ENCODE measurements around a stretch of chr16.

DNA sequence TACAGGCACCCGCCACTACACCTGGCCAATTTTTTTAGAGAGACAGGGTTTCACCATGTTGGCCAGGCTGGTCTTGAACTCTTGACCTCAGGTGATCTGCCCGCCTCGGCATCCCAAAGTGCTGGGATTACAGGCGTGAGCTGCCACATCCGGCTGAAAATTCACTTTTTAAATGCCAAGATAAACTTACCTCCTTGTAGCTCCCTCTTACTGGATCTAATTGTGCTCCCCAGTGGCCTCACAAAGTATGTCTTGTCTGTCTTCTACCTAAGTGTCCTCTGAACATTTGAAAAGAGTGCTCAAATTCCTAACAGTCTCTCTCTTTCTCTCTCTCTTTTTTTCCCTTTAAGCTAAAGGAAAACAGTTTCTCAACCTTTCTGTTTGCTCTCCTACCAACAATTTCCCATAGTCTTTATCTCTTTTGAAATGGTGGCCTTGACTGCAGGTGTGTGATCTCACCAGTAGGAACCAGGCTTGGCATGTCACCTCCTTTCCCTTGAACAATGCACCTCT, 273.1 kb downstream of the HAPSTR1 start:
- PRO-cap = no peak

- PRO-cap = no peak
Observed at GRCh38 chr16:10045849-10046161, 136.4 kb downstream of the GRIN2A start.

- PRO-cap = no peak
Observed at GRCh38 chr16:10457220-10458149, 71.6 kb downstream of the ATF7IP2 start.

DNA sequence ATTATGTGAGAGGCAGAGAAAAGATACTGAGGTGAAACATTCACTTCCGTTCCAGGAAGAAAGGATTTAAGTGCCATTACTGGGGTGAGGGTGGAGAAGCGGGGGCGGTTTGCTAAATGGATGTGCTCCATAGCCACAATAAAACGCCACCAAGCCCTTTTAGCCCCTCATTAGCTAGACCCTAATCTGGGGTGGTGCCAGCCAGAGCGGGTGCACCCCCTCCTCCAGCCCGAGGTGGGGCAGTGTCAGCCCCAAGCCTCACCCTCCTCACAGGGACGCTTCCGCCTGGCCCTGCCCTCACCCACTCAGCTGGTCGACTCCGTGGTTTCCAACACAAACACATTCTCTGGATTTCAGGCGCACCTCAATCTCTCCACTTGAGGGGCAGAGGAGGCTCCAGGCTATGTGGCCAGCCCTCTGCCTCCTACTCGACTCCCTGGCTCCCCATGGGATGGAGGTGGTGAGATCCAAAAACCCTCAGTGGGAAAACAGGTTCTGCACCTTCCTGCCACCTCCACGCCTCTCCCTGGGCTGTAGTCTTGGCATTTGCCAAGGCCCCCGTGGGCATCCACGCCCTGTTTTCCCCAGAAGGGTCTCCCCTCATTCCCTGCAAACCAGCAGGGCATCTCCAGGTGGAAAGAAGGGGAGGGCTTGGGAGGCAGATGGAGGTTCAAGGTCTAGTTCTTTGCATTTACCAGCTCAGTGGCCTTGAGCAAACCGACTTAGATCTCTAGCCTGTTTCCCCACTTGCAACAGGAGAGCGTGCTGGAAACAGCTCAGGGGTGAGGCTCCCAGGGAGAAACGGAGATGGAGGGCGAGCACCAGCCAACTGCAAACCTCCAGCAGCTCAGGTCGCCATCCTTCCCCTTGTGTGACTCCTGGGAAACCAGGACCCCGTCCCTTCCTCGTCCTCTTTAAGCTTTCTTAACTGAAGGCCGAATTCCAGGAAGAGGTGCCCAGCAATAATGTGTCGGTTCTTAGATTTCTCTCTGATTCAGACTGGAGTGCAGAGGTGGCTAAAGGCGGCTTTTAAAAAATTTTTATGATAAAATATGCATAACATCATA, 1.7 kb downstream of the EMP2 start:
- PRO-cap = no peak

DNA sequence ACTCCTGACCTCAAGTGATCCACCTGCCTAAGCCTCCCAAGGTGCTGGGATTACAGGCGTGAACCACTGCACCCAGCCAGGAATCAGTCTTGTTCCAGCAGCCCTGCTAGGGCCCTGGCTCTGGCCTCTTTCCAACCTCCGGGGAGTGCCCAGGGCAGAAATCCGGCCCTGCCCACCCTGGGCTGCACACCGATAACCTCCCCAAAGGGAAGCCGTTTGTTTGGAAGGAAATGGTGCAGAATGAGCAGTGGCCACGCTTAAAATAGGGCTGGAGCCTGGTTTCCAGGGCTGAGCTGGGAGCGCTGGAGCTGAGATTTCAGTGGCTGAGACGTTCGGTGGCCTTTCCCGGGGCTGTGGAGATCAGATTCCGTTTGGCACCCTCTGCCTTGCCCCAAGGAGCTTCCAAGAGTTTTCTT, 17.8 kb upstream of the EMP2 start:
- PRO-cap = no peak

DNA sequence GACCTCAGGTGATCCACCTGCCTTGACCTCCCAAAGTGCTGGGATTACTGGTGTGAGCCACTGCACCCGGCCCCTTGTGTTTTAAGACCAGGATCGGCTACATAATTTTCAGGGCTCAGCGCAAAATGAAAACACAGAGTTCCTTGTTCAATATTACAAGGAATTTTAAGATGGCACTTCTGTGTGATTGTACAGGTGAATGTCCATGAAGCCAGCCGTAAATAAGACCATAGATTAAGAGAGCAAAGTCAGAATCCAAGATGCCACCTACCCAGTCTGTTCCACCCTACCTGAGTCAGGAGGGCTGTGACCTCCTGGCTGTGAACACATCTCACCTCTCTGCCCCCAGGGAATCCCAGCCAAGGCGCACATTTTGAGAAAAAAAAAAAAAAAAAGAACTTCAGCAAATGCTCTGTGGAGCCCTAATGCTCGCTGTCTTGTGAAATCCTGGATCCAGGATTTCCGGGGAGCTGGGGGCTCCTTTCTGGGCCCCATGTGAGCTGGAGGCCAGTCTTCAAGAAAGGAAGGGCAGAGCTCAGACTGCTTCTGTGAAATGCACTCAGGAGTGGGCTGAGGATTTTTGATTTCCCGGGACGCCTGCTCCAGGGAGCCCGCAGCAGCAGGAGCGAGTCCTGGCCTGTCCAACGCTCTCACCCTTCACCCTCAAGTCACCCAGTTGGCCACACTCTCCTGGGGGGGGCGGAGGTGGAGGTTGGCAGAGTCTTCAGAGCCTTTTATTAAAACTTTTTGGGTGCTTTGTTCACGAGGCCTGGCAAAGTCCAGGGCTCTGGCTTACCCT, 35.9 kb upstream of the EMP2 start:
- PRO-cap = no peak

DNA sequence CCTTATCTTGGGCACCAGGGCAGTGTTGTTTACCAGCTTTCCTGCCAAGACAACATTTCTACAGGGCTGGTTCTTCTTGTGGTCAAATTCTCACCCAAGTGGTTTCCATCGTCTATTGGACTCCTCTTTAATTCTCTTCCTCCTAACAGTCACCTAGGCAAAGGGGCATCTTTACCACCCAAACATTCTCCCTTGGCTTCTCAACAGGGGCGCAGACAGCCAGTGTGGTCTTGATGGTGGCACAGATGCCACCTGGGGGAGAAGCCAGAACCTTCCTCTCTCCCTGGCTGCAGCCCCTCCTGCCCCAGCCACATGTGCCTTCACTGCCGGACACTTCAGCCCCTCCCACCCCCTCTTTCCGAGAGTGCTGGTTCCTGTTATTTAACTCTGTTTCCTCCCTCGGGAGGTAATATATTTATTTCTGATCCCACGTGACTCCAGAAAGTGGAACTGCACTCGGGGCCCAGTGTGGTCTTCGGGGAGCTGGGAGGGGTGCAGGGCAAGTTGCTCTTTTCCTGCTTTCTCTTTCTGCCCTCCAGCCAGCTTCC, 8.5 kb upstream of the CIITA start:
- PRO-cap = bidirectional peak, plus-strand start at position 478 of the sequence, minus-strand start at position 358 of the sequence

DNA sequence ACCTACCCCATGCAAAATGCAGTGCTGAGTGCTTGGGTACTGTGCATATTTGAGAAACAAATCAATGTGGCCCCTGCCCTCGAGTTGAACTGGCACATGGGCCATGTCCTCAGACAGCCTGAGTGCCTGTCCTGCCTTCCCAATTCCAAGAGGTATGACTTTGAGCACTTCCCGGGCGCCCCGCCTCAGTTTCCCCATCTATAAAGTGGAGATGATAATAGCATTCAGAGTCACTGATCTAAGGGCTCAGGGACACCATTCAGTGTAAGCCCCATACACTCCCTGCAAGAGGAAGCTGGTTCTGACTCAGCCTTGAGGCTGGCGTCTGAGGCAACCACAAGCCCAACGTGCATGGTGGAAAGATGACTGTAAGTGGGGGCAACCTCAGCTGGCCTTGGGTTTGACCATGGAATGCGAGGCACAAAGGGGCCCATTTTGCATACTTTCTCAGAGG, 6.0 kb upstream of the CIITA start:
- PRO-cap = no peak

- PRO-cap = no peak
Observed at GRCh38 chr16:10879138-10879729, 2.2 kb downstream of the CIITA start.

GRCh38 chr16:10964213-10964671, 19.9 kb downstream of the CLEC16A start:
- PRO-cap = no peak

GRCh38 chr16:10982544-10983232, 38.3 kb downstream of the CLEC16A start:
- PRO-cap = no peak

- PRO-cap = no peak
Observed at GRCh38 chr16:11135311-11136176, 120.5 kb downstream of the SOCS1 start.

DNA sequence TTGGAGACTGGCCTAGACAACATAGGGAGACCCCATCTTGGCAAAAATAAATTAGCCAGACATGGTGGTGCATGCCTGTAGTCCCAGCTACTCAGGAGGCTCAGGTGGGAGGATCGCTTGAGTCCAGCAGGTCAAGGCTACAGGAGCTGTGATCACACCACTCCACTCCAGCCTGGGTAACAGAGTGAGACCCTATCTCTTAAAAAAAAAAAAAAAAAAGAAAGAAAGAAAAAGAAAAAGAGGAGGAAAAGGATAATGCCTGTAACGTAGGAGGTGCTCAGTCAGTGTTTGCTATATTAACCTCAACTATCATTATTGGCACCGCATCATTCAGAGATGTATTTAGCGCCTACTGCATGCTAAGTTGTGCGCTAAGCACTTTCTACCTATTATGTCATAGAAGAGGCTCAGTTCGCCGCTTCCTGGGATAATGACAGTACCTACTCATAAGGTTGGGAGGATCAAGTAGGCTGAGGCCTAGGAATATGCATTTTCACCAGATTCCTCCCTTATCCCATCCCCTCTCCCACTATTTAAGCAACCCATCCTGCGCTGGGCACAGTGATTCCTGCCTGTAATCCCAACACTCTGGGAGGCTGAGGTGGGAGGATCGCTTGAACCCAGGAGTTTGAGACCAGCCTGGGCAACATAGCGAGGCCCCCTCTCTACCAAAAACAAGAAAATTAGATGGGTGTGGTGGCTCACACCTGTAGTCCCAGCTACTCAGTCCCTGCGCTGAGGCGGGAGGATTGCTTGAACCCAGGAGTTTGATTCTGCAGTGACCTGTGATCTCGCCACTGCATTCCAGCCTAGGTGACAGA, 4.8 kb downstream of the SOCS1 start:
- PRO-cap = no peak

- PRO-cap = no peak
Observed at GRCh38 chr16:11263860-11264184, 5.3 kb downstream of the TNP2 start.

GRCh38 chr16:11303385-11303832, 22.3 kb upstream of the PRM1 start:
- PRO-cap = no peak

DNA sequence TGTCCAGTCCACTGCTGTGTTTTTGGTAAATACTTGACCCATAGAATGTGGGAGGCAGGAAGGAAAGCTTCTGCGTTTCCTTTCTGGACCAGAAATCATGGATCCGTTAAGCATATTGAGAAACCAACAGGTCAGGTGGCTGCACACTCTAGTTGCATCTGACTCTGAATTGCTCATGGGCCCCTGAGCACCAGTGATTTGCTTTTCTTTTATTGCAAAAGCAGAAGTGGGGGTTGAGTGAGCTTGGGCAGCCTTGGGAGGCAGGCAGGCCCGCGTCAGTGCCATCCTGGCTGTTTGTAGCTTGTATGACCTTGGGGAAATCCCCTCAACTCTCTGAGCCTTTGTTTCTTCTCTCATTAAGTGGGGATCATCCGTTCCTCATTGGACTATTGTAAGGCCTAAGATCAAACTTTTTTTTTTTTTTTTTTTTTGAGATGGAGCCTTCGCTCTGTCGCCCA, 25.3 kb downstream of the RMI2 start:
- PRO-cap = no peak

DNA sequence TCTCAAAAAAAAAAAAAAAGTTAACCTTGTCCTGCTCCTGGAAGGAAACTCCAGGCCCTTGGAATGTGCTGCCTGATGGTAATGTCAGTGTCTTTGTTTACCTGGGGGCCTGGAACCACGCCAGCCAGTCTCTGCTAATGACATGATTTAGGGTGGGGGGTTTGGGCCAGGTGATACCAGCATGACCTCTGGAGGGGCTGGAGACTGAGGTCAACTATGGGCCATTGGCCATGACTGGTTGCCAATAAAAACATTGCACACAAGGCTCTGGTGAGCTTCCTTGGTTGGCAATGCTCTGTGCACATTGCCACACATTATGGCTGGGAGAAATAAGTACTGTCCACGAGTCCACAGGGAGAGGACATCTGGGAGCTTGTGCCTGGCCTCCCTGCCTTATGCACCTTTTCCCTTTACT, 7.2 kb upstream of the ENSG00000188897 start:
- PRO-cap = no peak

- PRO-cap = no peak
Observed at GRCh38 chr16:11641150-11641774, 27.0 kb upstream of the SNN start.

DNA sequence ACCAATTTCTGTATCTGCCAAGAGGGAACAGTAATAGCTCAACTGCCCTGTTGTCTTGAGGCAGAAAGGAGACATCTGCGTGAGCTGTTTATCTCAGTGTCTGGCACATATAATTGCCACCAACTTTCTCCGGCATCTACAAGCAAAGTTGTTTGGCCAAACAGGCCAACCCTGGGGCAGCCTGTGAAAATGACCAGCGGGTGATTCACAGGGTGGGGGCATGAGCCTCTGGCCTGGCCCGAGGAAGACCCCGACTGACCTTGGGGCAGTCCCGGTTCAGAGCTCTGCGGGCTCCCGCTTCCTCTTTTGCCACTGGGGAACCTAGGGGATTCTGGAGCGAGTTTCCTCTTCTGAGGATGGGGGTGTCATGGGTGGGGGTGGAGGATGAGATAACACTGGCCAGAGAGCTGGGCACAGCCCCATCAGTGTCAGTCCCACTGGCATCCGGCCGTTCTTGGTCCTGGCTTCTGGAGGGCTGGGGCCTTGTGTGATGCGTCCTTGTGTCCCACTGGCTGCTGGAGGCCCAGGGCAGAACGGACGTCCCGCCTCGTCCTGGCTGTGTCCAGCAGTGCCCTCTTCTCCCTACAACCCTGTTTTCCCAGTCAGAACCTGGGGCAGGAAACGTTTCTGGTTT, 1.4 kb downstream of the SNN start:
- PRO-cap = bidirectional peak, plus-strand start at position 416 of the sequence, minus-strand start at position 314 of the sequence

DNA sequence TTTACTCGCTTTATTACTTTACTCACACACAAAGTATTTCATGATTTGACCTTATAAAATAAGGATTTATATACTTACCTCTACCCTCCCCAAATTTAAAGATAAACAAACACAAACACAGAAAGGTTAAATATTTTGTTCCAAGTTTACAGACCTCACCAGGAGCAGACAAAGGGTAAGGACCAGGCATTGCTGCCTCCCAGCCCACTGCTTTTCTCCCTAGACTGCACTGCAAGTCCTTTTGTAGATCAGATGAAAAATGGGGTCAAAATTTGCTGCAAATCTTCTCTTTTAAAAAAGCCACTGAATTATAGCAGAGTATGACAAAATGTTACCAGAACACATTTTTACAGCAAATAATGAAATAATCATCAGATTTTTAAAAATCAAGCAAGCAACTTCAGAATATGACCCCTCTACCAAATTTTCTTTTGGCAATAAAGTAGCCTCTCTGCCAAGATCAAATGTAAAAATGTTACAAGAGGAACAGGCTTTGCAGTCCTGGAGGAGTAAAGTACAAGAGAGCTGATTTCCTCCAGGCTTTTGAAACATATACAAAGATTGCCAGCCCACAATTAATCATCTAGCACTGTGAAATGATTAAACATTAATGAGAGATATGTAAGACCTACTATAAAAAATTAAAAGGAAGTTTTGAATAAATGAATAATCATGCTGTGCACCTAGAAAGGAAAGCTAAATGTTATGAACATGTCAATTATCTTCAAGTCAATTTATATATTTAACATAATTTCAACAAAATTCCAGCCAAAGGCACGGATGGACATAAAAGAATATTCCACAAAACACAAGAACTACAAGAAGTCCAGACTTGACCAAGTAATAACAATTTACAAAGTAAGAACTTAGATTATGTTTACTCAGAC, 26.4 kb downstream of the TXNDC11 start:
- PRO-cap = no peak

All from pulmonary lymph node (tissue), 1 donor.